ENCODE results near the gene GABPA.

DNA sequence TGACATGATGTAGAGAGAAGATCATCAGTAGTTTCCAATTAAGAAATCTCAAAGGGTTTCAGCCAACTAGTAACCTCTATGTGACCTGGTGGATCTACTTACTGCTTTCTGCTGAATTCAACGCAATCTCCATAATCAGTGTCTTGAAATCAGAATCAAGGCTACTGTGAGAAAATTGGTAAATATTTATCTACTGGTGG is 872.7 kb downstream of the MRPL39 start:
- PRO-cap: no peak
- RAMPAGE, long total RNA, 3 experiments: no peak in any of the 3 experiments

- PRO-cap: no peak
- RAMPAGE, long total RNA, 3 experiments: no peak in any of the 3 experiments
These were observed 149.8 kb downstream of the MRPL39 start for GRCh38 chr21:25457377-25457935.

GRCh38 chr21:25734784-25735491 is at the start of gene GABPA:
Gene GABPA (plus strand): TSS chr21:25734972.
- PRO-cap: bidirectional peak, plus-strand start at chr21:25735180, minus-strand start at chr21:25734904; unidirectional peak, plus-strand start at chr21:25735427
- RAMPAGE, long total RNA, 3 experiments: start-site peak on the plus strand in 3 of 3 experiments, at chr21:25734964-25735469 at its widest, 32 to 292 reads per replicate; start-site peak on the minus strand in 3 of 3 experiments, at chr21:25734875-25735066 at its widest, 32 to 428 reads per replicate

- PRO-cap: no peak
- RAMPAGE, long total RNA, 3 experiments: start-site peak on the minus strand in 1 of 3 experiments, at chr21:25897245-25897756 at its widest, 53 reads per replicate
These were observed 162.6 kb downstream of the GABPA start for GRCh38 chr21:25897384-25897845.

DNA sequence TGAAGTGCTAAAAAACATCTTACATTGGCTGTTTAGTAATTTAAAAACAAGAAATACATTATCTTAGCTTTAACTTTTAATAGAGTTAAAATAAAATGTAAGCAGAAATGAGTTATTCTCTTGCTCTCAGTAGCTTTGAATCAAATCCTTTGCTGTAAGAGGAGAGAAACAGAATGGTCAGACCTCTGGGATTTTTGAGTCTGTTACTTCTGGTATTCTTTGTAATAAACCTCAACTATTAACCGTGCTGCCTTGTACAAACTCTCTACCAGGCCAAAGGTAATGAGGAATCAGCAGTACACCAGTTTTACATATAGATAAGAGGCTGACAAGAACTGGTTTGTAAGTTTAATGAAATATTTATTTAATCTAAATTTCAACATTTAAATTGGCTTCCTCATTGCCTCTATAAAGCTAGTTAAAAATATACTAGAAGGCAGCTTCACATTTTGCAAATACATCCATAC is 172.7 kb downstream of the GABPA start:
- PRO-cap: no peak
- RAMPAGE, long total RNA, 3 experiments: no peak in any of the 3 experiments

DNA sequence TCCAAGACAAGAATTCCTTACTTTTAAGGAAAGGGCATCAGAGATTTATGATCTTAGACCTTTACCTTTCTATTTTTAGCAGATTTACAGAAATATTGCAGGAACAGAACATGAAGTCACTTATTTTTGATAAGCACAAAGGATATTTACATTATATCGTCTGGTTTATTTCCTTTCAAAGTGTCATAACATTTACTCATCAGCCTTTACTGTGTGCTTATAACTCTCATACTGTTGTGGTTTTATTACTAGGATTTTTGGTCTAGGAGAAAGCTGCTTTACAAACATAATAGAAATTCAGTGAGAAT is 47.6 kb downstream of the APP start:
- PRO-cap: no peak
- RAMPAGE, long total RNA, 3 experiments: no peak in any of the 3 experiments

DNA sequence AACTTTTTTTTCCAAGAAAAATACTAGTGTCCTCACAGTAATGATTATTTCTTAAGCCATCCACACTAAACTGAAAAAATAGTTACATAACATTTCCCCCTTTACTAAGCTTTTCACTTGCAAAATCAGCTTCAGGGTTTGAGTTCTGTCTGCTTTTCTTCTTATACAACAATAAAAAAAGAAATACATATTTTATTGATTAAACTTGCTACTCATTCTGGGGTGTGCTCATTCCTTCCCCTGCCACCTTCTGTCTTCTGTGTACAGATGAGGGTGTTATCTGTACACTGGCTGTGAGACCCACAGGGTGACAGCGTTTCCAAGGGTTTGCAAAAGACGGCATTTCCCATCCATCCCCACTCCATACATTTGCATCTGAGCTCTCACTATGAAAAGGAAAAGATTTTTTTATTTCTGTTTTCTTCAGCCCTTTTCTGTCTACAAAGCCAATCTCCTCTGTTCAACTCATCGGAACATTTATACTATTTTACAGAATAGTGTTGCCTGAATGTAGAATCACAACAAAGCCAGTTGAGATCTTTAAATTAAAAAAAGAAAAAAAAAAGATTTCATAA is 4.4 kb downstream of the APP start:
- PRO-cap: no peak
- RAMPAGE, long total RNA, 3 experiments: no peak in any of the 3 experiments

- PRO-cap: no peak
- RAMPAGE, long total RNA, 3 experiments: no peak in any of the 3 experiments
These were observed 65.0 kb upstream of the APP start for GRCh38 chr21:26235526-26235990.

GRCh38 chr21:26546565-26547395 is 26.3 kb downstream of the CYYR1 start:
- PRO-cap: no peak
- RAMPAGE, long total RNA, 3 experiments: no peak in any of the 3 experiments

DNA sequence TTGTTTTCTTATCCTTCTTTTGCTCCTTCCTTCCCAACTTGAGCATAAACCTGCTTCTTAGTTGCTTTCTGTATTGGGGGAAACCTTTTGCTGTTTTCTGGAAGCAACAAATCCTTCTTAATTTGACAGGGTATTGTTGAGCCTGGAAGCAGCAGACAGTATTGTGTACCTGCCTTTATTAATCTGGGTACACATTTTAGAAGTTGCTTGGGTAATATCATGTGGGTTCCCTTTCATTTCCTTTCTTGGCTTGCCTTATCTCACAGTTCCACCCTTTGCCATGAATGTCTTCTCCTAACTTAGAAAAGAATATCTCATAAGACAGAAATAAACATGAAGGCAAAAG is 42.0 kb downstream of the ADAMTS1 start:
- PRO-cap: no peak
- RAMPAGE, long total RNA, 3 experiments: no peak in any of the 3 experiments

GRCh38 chr21:26846399-26846964 is 1.3 kb upstream of the ADAMTS1 start:
- PRO-cap: bidirectional peak, plus-strand start at chr21:26846671, minus-strand start at chr21:26846670
- RAMPAGE, long total RNA, 3 experiments: no peak in any of the 3 experiments

- PRO-cap: no peak
- RAMPAGE, long total RNA, 3 experiments: no peak in any of the 3 experiments
These were observed 320 bp downstream of the ADAMTS5 start for GRCh38 chr21:26966649-26966886.

GRCh38 chr21:27423011-27423535 is 456.2 kb upstream of the ADAMTS5 start:
- PRO-cap: no peak
- RAMPAGE, long total RNA, 3 experiments: no peak in any of the 3 experiments

- PRO-cap: no peak
- RAMPAGE, long total RNA, 3 experiments: no peak in any of the 3 experiments
These were observed 548.9 kb downstream of the N6AMT1 start for GRCh38 chr21:28336265-28336727.

DNA sequence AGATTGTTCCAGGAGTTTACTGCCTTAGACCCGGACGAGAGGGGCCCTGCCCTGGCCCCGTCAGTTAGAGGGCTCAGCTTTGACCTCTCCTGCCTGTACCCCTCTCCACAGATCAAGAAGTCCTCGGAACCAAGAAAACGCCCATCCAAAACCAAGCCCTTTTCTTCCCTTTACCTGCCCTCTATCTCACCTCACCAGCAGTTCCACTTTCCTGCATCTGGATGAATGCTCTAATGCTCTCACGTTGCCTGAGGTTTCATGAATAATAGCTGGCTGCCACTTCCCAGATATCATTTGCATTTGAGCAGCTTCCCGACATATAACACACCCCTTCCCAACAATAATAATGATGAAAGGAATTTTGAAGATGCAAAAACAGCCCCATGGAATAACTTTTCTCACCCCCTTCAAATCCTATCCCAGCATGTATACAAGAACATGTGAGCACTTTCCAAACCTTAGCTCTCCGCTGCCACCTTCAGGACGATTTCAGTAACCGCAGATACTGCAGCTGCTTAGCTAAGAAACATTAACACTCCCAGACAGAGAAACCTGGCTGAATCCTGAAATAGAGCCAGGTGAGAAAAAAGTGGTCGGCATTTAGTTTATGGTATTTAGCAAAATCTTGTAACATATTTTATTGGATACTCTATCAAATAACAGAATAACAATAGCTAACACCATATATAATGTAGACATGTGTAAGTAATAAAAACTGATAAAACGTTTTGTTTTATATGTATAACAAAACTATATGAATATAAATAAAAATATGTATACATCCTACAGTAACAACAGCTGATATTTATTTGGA is 139.6 kb downstream of the N6AMT1 start:
- PRO-cap: no peak
- RAMPAGE, long total RNA, 3 experiments: no peak in any of the 3 experiments

- PRO-cap: no peak
- RAMPAGE, long total RNA, 3 experiments: no peak in any of the 3 experiments
These were observed 25.8 kb downstream of the LTN1 start for GRCh38 chr21:28966914-28967307.

DNA sequence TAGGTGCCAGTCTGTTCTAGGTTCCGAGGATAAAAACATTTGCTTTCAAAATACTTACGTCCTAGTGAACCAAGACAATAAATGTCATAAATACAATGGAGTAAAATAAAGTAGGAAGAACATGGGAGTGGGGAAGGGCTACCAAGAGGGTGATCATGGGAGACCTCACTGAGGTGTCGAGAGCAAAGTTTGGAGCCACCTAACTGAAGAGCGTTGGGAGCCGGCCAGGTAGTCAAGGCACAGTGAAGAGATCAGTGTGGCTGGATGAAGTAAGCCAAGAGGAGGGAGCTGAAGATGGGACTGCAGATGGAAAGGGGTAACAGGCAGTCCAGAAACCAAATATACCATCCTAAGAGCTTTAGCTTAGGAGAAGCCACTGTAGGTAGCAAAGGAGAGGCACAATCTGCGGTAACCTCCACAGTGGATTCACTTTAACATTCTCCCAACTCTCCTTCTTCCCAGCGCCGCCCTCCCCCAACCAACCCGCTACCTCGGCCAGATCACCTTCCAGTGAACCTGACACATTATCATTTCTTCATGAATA is 630 bp downstream of the LTN1 start:
- PRO-cap: no peak
- RAMPAGE, long total RNA, 3 experiments: no peak in any of the 3 experiments

DNA sequence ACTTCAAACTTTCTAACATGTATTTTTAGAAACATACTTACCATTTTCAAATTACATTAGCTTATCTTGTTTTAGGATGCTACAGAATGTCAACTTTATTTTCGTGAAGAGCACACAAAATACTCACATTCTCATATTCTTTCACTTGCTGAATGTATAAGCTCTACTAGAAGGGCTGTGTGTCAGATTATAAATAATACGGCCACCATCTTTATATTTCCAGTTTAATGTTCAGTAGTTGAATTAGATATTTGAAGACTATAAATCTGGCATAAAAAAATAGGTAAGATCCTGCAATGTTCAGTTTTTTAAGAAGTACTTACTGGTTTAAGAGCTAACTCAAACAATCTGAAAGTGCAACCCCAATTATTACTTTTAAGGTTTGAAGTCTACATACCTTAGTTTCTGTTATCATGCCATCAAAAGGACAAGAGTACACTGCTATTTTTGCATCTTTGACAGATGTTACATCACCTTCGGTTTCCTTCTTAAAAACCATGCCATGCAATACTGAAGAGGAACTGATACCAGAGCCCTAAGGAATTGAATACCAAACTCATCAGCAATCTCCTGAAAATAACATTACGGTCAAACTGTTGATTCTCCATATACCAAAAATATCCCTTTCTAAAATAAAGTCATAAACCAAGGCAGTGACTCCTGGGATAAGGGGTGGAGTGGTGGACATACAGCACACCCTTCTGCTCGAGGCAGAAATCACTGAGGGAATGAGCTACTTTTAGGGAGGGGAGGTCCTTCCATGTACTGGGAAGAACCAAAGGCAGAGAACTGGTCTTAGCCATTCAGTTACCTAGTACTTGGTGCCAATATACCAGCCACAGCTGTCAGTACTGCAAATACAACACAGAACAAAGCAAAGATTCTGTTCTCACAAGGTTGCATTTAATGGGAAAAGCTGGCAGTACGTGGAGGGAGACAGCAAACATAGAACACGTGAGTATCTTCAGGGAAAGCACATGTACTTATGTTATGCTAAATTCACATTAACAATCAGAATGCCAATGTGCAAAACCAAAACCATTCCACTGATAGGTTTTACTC is 8.5 kb downstream of the CCT8 start:
- PRO-cap: no peak
- RAMPAGE, long total RNA, 3 experiments: no peak in any of the 3 experiments

DNA sequence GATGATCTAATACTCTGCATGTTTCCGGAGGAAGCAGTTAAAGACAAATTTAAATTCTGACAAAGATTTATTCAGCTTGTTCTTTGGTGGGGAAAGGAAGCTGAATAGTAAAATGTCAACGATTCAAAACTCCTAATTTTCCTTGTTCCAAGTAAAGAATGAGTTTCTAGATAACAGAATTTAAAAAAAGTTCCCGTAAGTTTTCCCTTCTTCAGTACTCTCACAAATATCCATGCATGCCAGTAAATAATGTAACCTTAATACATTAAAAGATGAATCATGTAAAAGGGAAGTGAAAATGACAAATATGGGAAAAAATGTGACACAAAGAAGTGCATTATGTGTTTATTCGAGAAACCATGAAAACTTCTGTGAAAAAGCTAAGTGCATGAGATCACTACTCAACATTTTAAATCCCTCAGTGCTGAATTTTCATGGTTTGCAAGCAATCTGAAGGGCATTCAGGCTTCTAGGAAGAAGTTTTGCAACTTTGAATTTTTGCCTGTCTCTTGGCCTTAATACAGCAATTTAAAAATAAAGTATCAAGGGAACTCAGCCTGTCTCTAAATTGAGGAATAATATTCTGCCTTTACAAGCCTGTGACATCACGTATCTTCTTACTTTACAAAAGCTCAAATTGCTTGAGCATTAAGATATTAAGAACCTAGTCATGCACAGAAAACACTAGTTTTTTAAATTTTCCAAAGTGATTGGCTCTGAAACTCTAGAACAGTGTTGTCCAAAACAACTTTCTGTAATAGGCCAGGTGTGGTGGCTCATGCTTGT is 78.2 kb downstream of the MAP3K7CL start:
- PRO-cap: no peak
- RAMPAGE, long total RNA, 3 experiments: no peak in any of the 3 experiments

GRCh38 chr21:29298986-29299276 is 209 bp downstream of the BACH1 start:
- PRO-cap: unidirectional peak, plus-strand start at chr21:29299178; bidirectional peak, plus-strand start at chr21:29299377, minus-strand start at chr21:29299204
- RAMPAGE, long total RNA, 3 experiments: no peak in any of the 3 experiments

Data from tibial nerve (tissue), 3 donors.